AG04450 (cell line): ENCODE data around the gene DIRAS3.

DNA sequence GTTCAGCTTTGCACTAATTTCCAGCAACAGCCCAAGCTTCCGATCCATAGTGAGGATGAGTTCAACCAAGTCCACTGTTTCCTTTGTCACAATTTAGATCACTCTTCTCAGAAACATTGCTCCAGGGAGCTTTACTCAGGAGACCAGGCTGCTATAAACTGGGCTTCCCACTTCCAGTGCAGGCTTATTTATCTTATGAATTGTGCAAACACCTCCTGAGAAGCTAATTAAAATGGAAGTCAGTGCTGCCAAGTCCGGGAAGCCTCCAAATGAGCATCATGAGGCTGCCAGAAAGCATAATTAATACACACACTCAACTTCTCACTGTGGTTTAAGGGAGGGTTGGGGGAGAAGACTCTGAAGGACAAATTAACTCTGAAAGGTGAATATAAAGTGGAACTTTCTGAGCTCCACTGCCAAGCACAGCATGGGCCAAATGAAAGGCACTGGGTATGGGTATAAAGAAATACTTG, 145.0 kb upstream of the SGIP1 start:
- CAGE, long polyA plus RNA, result no peak
- RRBS, result no CpG with 5 or more reads among the region's 2 CpGs

DNA sequence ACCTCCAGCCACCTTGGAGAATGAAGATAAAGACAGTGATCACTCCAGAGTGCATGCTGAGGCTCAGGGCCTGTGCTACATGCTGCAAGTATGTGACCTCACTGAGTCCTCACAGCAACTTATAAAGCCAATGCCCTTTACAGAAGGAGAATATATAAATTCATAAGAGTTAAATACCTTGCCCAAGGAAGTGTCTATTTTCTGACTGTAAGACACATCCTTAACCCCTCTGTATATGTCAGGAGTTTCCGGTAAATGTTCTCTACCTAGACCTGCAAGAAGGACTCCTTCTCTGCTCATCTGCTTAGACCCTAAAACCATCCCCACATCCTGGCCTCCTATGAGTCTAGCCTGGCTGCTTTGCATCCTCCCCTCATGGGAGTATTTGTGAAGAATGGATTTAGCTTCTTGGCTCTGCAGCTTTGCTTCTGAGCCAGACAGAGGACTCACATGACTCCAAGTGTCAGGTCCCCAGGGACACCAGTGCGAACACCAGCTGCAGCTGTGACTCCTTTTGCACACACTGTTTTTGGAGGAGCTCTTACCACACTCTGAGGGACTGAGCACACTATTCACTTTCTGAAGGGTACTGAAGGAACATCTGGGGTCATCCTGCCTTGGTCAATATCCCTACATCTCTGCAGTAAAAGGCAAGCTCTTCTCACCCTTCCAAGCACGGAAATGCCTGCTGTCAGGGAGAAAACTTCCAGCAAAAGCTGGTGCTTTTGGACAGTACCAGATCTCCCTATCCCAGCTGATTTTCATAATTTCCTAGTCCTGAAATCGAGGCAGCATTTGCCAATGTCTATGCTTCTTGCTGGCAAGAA, 131.8 kb upstream of the SGIP1 start:
- CAGE, long polyA plus RNA, result no peak
- RRBS, result no CpG with 5 or more reads among the region's 4 CpGs

DNA sequence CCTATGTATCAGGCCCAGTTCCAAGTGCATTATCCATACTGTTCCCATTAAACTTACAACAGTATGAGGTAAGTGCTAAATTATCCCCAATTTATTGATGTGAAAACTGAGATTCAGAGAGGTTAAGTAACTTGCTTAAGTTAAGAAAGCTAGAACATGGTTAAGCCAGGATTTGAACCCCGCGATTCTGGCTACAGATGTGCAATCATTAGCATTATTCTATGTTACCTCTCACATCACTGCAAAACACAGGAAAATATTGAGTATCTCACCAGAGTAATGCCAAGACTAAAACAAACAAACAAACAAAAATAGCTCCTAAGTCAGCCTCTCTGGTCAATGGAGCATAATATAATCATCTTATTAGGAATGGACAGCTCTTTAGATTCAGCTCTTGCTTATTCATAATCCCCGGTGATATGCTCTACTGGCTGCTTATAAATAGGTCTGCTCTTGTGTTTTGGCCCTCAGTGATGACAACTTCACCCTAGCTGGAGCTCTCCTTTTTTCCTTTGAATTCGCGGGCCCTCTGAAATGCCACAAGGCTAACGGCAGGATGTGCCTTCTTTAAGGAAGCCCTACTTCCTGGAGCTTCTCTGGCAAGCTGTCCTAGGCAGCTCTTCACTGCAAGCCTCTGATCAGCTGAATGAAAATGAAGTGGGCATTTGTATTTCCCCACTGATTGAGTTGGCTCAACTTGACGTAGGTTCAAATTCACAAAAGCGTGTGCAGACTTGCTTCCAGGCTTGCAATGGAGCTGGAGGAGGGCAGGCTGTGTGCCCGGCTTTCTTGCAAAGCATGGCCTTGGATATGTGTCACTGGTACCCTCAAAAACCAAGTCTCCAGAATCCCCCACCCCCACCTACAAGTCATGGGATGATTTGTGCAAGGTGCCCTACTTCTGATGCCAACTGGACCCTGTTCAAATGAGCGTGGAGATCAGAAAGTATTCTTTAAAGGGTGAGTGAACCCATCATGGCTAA, 22.1 kb downstream of the SGIP1 start:
- CAGE, long polyA plus RNA, result no peak
- RRBS, result no CpG with 5 or more reads among the region's 10 CpGs

GRCh38 chr1:66739216-66739943, 12.9 kb upstream of the DYNLT5 start:
- CAGE, long polyA plus RNA, result no peak
- RRBS, result no CpG with 5 or more reads among the region's 13 CpGs

DNA sequence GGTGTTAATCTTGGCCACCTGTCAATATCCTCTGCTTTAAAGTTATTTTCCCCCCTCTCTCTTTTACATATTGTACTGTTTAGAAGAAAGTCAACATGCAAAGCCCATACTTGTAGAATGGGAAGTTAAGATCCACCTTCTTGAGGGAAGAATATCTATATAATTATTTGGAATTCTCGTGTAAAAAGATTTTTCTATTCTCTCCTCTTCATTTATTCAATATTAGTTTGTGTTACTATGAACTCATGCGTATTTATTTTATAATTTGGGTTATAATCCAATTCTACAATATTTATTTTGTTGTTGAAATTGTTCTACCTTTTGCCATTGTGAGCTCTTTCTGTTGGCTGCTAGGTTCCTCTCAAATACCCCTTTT, 46.7 kb downstream of the DNAI4 start:
- CAGE, long polyA plus RNA, result no peak
- RRBS, result no CpG with 5 or more reads among the region's 2 CpGs

DNA sequence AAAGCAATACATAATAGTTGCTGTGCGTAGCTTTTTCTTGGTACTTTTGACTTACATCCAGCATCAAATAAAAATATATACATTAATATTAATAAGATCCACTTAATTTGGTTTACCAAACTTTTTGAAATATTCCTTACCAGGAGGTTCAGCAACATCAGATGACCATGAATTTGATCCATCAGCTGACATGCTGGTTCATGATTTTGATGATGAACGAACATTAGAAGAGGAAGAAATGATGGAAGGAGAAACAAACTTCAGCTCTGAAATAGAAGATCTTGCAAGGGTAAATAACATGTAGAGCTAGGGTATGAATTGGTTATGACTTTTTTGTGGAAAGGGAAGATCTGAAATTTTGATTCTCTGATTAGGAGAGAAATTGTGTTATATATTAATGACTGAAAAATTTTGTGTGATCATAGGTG, 21.2 kb downstream of the MIER1 start:
- CAGE, long polyA plus RNA, result no peak
- RRBS, result no CpG with 5 or more reads among the region's 2 CpGs

GRCh38 chr1:67332894-67333278, 25.2 kb downstream of the IL12RB2 start:
- CAGE, long polyA plus RNA, result no peak
- RRBS, result no CpG with 5 or more reads among the region's 1 CpG

- CAGE, long polyA plus RNA, result no peak
- RRBS, result no CpG with 5 or more reads among the region's 6 CpGs
These were observed 21.2 kb downstream of the GADD45A start for GRCh38 chr1:67706205-67706697.

DNA sequence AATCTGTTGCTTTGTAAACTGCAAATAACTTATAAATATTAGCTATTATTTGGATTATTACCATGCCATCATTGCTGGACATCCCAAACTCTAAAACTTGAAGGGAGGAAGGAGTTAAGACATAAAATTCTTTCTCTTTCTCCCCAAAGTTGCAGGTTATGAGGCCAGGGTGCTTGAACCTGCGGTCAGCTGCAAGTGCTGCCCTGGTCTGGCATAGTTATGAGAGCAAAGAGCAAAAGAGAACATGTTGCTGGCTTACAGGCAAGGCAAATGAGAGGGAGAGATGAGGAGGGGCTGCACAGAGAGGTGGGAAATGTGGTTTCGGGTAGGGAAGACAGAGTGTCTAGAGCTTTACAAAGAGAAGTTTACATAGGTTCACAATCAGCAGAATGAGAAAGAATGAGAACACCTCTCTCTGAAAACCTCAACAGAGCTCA, 30.8 kb downstream of the GADD45A start:
- CAGE, long polyA plus RNA, result no peak
- RRBS, result no CpG with 5 or more reads among the region's 2 CpGs

- CAGE, long polyA plus RNA, result no peak
- RRBS, result no CpG with 5 or more reads among the region's 3 CpGs
These were observed 14.2 kb upstream of the GNG12 start for GRCh38 chr1:67847480-67847889.

DNA sequence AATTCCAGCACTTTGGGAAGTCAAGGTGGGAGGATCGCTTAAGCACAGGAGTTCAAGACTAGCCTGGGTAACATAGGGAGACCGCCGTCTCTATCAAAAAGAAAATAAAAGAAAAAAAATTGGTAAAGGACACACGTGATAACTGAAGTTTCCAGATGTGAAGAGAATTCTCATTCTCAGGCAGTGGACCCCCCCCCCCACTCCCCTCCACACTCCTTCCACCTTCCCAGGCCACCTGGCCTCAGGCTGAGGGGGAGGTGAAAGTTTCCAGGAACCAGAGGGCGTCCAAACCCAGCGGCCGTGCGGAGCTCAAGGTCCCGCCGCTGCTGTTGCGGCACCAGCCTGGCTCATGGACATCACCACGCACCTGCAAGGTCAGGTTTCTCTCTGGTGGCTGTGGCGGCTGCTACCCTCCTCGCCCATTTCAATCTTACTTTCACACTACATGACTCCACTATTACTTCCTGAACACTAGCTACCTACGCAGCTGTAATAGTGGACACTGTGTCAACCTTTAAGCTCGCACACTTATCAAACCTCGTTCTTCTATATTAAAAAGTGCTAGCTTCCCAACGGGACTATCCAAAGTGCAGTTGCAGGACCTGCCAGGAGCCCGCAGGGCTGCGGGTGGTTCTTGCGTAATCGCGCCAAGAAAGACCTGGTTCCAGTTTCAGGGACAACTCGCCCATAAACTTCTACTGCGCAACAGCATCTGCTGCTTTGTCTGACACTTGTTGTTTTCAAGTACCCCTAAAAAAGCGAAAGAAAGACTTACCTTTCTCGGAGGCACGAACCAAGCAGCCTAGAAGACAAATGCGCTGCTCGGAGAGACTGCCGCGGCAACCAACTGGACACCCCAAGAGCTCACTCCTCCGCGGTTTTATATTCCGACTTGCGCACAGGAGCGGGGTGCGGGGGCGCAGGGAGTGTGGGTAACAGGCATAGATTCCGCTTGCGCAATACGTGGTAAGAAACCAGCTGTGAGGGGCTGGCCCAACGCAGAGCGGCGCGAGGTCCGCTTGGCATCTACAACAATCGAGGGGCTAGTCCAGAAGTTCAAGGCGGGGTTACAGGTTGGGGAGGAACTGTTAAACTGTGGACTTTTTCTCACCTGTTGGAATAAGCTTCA, at the start of gene DIRAS3:
TSS of gene DIRAS3 (minus strand) at position 855 of the 1,129 bp plus-strand sequence.
- CAGE, long polyA plus RNA, result start-site peak on the minus strand centred at position 866 of the sequence, 21 bp wide, 200 and 97 reads in 2 replicates
- RRBS, result no CpG with 5 or more reads among the region's 49 CpGs

DNA sequence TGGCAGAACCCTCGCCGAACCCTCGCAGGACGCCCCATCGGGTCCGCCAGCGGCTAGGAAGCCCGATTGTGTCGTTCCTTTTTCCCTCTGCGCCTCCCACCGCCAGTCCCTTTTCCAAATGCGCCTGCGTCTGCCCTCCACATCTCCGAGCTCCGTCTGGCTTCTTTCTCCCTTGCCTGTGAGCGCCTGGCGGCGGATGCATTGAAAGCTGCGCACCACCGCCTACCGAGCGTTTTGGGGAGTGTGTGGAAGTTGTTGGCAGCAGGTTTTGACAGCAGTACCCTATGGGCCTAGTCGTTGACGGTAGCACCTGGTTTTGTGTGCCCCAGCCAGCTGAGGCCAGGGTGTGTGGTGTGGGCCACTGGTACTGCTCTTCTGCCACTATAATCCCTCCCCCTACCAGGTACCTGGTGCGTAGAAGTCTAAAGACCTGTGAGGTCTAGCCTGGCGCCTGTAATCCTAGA, 1.2 kb upstream of the DIRAS3 start:
- CAGE, long polyA plus RNA, result no peak
- RRBS, result no CpG with 5 or more reads among the region's 26 CpGs

- CAGE, long polyA plus RNA, result no peak
- RRBS, result no CpG with 5 or more reads among the region's 5 CpGs
These were observed 55.3 kb downstream of the WLS start for GRCh38 chr1:68176807-68177550.

DNA sequence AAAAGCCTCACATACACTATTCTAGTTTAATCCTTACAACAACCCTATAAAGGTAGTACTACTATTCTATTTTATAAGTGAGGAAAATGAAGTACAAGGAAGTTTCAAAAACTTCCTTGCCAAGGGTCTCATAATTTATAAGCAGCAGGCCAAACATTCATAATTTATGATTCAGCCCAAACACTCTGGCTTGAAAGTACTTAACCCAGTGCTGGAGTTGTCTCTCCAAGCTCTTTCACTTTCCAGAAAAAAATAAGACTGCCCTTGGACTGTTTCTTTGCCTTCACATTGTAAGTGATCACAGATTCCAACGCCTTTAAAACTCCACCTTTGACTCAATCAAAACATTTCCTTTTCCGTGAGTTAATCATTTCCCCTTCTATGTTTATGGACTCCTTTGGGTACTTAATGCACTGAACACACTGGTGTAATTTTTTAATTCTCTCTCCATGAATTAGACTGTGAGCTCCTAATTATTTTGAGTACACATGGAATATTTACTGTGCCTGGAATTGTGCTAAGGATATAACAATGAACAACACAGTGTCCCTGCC, 54.4 kb downstream of the WLS start:
- CAGE, long polyA plus RNA, result no peak
- RRBS, result no CpG with 5 or more reads among the region's 2 CpGs

DNA sequence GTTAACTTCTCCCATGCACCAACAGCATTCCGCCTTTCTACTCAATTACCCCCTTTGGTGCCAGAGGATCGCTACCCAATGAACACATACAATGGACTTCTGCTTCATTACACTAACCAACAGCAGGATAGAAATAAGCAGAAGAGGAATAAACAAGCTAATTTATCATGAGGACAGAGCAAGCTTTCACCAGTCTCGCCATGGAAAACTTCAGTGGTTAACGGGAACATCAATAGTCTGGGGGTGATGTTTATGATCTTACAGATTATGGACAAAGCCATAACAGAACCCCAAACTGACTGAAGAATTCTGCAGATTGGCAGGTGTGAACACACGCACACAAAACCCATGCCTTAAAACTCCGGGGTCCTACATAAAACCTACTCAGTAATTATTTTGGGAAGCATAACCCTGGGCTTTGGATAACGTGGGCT, 15.0 kb downstream of the WLS start:
- CAGE, long polyA plus RNA, result no peak
- RRBS, result no CpG with 5 or more reads among the region's 7 CpGs

GRCh38 chr1:68218370-68218962, 13.9 kb downstream of the WLS start:
- CAGE, long polyA plus RNA, result no peak
- RRBS, result no CpG with 5 or more reads among the region's 6 CpGs

GRCh38 chr1:68495424-68496211, 1.3 kb downstream of the DEPDC1 start:
- CAGE, long polyA plus RNA, result no peak
- RRBS, result no CpG with 5 or more reads among the region's 6 CpGs

DNA sequence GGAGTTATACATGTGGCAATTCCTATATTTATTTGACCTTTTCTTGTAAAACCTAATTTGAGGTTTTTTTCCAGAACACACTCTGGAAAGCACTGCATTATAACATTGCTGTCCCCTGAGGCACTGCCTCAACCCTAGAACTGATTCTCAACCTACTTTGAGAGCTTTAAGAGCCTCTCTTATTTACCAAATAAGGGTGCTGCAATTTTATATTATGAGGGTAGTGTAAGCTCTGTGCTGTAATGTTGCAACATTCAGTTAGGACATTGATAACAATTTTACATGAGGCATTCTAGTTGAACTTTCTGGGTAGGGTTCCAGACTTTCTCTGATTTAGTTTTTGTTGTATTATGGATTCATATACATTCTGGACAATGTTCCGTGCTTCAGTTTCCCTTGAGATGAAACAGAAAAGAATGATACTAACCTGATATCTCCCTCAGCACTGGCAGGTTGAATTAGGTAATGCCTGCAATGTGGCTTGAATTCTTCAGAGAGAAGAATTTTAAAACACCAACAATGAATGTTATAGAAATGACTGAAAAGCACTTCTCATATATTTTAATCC, 302.3 kb upstream of the DEPDC1 start:
- CAGE, long polyA plus RNA, result no peak
- RRBS, result no CpG with 5 or more reads among the region's 1 CpG

DNA sequence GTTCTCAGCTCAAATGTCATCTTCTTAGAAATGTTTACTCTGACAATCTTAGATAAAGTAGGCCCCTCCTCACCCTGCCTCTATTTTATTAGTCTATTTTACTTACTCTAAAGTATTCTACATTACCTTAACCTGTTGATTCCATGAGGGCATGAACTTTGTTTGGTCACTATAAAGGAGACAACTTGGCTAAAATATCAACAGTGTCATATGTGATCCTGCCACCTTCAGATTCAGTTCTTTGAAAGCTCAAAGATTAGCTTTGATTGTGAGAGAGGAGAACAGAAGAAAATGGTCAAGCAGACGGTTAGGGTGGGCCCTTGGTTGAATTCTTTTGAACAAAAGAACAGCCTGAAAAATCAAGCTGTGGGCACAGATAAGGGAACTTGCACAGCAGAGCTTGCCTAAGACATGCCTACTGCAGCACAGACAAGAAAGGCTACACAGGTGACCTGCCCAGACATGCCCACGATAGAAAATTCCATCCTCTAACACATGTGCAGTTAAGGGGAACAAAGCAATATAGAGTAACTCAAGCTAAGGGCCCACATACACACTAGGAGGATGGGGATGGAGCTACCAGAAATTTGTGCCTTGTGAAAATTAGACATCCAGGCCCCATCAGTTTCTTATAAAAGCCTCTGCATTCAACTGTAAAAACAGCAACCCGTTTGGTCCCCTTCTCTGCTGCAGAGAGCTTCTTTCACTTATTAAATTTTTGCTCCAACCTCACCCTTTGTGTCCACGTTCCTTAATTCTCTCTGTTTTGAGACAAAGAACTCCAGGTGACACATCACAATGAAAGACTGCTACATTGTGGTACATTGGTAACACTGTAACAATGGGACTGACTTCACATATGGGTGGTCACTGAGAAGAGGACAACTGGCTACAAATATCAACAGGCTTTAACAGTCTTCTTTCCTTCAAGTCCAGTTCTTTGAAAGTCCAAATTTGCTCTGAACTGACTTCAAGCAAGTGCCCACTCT, 512.4 kb upstream of the LRRC7 start:
- CAGE, long polyA plus RNA, result no peak
- RRBS, result no CpG with 5 or more reads among the region's 4 CpGs

DNA sequence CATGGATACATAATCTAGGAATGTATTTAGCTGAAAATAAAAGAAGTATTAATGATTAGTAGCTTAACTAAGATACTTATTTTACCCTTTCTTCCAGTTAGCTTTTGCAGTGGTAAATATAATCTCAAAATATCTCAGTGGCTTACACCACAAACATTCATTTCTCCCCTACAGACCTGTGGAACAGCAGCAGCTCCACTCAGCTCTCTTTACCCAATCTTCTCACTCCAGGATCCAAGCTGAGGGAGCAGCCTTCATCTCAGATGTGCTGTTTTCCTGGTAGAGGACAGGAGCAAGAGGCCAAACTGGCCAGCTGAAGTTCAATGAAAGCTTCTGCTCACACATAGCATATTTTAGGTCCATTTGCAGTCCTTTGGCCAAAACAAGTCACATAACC, 14.4 kb downstream of the LRRC7 start:
- CAGE, long polyA plus RNA, result no peak